ENCODE results near the gene CCR6.

- PRO-cap: no peak
- RAMPAGE, long total RNA: no peak
Observed at GRCh38 chr6:166360869-166361637, 18.7 kb upstream of the SFT2D1 start.

GRCh38 chr6:166418860-166419118 is 36.0 kb upstream of the MPC1 start:
- PRO-cap: no peak
- RAMPAGE, long total RNA: no peak

DNA sequence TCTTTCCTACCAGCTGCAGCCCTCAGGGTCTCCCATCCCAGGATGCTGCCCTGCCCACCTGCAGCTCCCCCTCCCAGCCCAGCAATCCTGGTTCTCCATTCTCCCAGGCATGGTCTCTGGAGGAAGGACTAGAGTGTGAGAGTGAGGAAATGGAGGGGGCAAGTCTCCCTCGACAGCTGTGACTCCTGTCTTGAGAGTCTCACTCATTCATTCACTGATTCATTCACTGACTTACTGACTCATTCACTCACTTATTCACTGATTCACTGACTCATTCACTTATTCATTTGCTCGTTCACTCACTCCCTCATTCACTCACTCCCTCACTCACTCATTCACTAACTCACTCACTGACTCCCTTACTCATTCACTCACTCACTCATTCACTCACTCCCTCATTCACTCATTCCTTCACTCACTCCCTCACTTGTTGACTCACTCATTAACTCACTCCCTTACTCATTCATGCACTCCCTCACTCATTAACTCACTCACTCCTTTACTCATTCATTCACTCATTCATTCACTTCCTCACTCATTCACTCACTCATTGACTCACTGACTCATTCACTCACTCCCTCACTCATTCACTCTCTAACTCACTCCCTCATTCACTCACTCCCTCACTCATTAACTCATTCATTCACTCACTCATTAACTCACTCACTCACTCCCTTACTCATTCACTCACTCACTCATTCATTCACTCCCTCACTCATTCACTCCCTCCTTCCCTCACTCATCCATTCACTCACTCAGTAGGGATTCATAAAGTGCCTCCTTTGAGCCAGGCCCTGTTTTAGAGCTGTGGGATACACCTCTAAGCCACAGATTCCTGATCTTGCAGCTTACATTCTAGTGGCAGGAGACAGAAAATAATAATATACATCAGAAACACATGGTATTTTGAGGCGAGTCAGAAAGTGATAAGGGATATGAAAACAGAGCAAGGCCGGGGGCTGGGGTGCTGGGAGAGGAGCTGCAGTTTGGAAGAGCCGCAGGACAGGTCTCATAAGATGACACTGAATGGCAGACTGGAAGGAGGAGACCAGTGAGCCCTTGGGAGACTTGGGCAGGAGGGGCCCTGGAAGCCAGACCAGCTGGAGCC is 84.1 kb upstream of the MPC1 start:
- PRO-cap: no peak
- RAMPAGE, long total RNA: start-site peak on the minus strand centred at position 762 of the sequence, 595 bp wide, 12 reads

DNA sequence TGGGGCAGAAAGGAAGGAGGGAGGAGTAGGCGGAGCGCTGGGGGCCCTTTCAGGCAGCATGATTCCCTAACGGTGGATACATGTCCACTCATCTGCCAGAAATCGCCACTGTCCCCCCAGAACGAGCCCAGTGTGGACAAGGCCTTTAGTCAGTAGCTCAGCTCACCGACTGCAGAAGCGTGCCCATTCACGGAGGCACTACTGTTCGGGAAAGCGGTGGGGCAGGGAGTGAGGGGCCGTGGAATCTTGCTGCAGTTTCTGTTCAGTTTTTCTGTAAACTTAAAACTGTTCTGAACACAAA is 87.8 kb upstream of the MPC1 start:
- PRO-cap: no peak
- RAMPAGE, long total RNA: no peak

DNA sequence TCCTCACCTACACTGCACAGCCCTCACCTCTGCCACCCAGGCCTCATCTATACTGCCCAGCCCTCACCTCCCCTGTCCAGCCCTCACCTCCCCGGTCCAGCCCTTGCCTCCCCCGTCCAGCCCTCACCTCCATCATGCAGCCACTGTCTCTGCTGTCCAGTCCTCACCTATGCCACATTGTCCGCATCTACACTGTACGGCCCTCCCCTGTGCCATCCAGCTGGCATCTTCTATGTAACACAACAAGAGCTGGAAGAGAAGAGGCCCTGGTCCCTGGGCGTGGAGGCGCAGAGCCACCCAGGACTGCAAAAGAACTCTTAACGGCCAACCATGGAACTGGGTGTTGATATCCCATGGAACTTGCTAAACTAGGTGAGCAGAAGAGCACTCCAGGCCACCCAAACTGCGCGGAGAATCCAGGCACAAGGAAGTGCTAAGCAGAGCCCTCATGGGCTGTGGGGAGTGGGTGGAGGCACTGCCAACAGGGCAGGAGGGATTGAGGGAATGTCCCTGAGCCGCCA is 30.9 kb downstream of the RNASET2 start:
- PRO-cap: no peak
- RAMPAGE, long total RNA: no peak

DNA sequence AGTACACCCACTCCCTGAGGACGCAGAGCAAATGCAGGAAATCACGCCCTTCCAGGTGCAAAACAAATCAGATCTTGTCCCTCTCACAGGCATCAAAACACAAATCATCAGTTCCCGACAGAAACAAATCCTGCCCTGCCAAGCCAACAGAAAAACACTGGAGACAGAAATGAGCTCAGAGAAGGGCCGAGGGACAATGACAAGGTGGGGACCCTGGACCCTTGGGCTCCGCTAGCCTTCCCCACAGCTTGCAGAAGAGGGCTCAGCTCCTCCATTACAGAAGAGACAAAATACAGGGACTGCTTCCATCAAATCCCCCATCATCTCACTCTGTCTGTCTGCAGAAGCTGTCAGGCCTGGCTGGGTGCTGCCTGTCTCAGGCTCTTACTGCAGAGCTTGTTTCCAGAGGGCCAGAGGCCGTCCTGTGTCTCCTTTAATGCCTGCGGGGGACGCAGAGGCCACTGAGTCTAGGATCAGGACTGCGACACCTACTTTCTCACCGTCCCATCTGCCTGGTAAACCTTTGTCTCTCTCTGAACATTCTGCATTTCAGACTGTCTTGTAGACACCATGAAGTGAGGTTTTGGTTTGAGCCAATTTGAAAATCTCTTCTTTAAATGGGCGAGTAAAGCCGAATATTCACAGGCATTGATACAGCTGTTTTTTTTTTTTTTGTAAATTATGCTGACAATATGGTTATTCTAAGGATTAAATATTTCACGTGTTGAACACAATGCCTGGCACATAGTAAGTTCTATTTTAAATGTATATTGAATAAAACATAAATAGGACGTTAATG is 28.4 kb downstream of the RNASET2 start:
- PRO-cap: no peak
- RAMPAGE, long total RNA: no peak

GRCh38 chr6:166929308-166930132 is 26.8 kb downstream of the RNASET2 start:
- PRO-cap: no peak
- RAMPAGE, long total RNA: no peak

DNA sequence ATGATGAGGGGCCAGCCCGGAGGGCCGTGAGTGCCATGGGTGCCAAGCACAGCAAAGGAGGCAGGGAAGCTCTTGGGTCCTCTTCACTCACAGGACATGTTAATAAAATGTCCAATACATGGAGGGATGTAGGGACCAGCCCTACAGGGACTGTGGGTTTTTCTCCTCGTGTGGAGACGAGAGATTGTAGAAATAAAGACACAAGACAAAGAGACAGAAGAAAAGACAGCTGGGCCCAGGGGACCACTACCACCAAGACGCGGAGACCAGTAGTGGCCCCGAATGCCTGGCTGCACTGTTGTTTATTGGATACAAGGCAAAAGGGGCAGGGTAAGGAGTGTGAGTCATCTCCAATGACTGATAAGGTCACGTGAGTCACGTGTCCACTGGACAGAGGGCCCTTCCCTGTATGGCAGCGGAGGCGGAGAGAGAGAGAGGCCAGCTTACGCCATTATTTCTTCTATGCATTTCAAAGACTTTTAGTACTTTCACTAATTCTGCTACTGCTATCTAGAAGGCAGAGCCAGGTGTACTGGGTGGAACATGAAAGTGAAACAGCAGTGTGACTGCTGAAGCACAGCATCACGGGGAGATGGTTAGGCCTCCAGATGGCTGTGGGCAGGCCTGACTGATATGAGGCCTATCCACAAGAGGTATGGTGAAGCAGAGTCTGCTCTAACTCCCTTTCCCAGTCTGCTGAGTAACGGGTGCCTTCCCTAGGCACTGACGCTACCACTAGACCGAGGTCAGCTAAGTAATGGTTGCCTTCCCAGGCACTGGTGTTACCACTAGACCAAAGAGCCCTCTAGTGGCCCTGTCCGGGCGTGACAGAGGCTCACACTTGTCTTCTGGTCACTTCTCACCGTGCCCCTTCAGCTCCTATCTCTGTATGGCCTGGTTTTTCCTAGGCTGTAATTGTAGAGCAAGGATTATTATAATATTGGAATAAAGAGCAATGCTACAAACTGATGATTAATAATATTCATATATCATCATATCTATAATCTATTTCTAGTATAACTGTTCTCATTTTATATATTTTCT is 5.3 kb downstream of the RNASET2 start:
- PRO-cap: no peak
- RAMPAGE, long total RNA: no peak

DNA sequence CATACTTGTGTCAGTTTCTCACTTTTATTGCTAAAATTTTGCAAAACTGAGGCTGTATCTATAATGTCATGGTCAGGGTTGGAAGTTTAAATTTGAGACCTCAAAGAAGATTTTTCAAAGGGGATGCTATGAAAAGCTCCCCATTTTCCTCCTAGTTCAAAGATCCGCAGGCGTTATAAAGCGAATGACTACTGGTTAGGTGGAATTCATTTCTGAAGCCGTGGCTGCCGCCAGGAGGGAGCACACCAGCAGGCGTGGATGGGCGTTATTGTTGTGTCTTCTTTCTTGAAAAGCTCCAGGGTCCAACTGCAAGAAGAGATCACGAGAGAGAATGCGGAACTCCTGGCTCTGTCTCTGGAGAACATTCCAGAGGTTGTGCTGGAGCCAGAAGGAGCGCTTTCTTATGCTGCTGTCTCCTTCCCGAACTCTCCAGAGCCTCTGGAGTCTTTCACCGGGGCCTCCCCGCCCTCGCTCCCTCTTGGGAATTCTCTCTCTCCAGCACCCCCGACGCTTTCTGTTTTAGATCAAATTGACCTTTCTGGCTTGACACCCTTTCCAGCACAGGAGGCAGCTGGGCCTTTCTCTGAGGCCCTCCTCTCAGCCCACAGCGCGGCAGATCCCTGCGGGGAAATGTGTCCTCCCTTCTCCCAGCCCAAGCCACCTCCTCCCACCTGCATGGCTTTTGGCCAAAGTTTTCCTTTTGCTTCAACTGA is 6.9 kb upstream of the CCR6 start:
- PRO-cap: no peak
- RAMPAGE, long total RNA: no peak

GRCh38 chr6:167122847-167123362 is at the start of gene CCR6:
Gene CCR6, plus strand, starts transcription at chr6:167123096.
- PRO-cap: no peak
- RAMPAGE, long total RNA: no peak

GRCh38 chr6:167130783-167131907 is 8.2 kb downstream of the CCR6 start:
- PRO-cap: no peak
- RAMPAGE, long total RNA: no peak

- PRO-cap: no peak
- RAMPAGE, long total RNA: no peak
Observed at GRCh38 chr6:167146248-167146596, 11.6 kb downstream of the GPR31 start.

DNA sequence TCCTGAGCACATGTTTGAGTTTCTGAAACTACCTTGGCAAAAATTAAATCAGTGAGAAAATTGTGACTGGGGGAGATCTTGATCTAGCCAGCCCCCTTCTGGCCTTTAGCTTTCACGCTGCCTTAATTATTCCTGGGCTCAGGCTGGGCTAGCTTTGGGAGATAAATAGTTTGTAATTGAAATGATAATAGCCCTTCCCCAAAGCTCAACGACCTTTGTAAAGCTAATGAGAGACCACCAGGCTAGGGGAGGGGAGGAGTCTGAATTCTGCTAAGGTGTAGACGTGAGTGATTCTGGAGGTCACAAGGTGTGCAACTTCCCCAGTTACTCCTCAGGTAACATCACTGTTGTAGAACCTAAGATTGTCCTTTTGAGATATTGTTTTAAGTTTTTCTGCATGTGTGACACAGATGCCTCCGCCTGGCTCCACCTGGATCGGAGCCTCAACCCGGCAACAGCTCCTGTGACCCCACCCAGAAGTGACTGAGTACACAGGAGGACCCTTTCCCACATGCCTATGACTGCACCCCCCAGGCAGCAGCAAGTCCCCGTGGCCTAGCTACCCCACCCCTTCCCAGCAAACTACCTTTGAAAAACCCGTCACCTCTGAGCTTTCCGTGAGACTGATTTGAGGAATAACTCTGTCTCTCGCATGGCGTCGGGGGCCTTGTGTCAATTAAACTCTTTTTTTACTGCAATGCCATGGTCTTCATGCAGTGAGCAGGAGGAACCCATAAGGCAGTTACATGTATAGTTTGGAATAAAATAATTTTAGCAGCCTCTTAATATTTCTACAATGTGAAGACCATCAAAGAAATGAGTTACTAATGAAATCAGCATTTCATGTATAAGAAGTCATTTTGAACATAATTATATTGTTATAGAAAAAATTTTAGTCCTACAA is 5.9 kb upstream of the GPR31 start:
- PRO-cap: no peak
- RAMPAGE, long total RNA: no peak

GRCh38 chr6:167331689-167332126 is 6.8 kb downstream of the TTLL2 start:
- PRO-cap: no peak
- RAMPAGE, long total RNA: no peak

DNA sequence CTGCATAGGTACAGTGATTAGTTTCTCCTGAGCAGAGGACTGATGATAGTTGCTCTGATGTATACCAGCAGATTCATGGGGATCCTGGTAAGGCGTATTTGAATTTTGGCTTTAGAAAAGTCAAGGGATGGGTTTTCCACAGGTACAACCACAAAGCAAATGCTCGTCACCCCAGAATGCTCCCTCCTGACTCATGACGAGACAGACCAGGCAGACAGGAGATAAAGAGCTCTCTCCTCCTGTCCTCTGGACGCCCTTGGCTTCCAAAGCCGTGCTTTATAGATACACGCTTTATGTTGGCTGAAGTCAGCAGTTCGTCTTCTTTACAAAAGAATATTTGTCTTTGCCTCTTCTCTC is 166.8 kb downstream of the TTLL2 start:
- PRO-cap: no peak
- RAMPAGE, long total RNA: no peak

DNA sequence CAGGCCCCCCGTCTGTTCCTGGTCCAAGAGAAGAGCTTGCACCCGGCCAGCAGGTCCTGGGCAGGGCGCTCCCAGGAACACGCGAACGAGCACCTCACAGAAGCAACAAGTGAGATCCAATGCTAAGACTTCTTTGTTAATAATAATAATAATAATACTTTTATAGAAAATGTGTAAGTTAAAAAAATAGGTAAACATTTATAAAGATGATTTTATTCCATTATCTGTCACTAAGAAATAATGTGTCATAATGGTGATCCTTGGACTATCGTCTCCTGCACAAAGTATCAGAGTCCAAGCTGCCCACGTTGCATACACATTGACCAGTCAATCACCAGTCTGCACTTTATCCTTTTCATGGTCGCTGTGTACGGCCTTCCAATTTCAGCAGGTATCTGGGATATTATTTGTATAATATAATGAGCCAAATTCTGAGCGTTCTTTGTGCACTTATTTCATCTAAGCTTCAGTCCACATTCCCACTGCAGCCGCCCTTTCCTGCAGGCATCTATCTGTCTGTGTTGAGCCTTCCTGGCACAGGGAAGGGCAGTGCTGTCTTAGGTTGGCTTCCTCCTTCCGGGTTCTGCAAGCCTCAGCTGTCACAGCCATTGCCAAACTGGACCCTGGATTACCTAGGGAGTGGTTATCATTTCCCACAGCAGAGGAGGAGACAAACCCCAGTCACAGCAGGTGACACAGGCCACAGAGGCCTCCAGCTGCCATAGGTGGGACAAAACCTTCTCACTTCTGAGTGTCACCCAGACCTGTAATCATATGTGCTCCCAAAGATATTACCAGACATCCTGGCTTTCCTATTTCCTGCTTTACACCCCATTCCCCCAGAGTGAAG is 174.3 kb downstream of the TTLL2 start:
- PRO-cap: no peak
- RAMPAGE, long total RNA: no peak

DNA sequence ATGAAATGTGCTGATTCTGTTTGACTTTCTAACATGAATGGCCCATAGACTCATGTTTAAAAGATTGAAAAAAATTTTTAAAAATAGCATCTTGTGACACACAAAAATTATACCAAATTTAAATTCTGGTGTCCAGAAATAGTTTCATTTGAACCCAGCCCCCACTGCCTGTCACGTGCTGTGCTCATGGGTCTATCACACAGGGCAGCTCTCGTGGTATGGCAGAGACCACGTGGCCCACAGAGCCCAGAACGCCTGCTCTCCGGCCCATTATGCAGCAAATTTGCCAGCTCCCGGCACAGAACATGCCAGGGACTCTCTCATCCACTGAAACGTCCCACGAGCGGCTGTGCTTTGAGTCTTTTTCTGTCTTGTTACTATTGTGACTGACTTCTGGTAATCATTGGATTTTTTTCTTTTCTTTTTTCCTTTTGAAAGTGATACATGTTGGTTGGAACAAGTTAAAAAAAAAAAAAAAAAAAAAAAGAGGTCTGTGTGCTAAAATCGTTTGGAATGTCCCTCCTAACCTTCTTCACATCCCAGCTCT is 224.4 kb downstream of the TTLL2 start:
- PRO-cap: no peak
- RAMPAGE, long total RNA: no peak

DNA sequence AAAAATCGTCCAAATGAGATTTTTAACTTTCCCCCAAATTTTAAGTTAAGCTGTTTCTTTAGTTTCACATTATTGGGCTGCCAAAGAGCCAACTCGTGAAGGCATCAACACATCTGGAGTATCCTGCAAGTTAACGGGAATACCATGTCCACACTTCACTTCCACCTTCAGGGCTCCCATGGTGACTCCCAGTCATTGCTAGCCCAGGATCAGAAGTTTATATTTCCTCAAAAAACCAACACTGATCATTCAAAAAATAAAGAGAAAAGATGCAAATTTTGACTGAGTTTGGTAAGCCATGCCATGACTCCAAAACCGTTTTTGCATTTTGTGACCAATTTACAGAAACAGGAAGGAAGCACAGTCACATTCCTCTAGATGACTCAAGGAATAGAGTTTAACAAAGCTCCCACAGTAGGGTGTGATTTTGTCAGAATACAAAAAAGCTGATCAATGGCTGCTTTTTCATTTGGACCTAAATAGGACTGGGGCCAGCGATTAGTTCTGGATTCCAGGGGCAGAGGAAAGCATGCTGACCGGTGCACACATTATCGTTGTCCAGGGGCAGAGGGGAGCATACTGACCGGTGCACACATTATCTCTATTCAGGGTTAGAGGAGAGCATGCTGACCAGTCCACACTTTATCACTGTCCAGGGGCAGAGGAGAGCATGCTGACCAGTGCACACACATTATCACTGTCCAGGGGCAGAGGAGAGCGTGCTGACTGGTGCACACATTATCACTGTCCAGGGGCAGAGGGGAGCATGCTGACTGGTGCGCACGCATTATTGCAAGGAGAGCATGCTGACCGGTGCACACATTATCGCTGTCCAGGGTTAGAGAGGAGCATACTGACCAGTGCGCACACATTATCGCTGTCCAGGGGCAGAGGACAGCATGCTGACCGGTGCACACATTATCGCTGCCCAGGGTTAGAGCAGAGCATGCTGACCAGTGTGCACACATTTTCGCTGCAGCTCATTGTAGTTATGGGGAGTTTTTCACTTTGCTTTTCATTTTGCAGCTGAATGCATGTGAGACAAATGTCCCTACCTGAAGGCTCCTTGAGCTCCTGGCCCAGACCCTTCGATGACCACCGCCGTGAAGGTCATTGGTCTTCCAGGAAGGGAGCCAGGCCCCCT is 179.2 kb upstream of the AFDN start:
- PRO-cap: no peak
- RAMPAGE, long total RNA: no peak

DNA sequence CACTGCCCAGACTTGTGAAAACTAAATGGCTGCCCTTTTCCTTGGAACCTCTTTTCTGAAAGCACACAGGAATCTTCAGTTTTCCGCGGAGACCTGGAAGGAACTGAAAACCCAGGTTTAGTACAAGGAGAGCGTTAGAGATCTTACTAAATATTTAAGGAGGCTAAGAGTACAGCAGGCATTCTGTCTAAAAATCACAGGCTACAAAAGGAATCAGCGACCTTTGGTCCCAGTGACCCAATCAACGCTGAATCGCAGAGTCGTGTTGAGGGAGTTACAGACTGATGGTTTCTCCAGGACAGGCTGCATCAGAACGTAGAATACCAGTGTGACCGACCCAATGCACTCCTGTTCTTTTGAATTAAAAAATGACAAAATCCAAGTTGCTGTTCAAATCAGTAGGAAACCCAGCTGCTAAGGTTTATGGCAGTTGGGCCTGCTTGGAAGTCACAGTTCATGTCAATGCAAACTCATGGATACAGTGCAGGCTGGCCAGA is 155.9 kb upstream of the AFDN start:
- PRO-cap: no peak
- RAMPAGE, long total RNA: no peak

DNA sequence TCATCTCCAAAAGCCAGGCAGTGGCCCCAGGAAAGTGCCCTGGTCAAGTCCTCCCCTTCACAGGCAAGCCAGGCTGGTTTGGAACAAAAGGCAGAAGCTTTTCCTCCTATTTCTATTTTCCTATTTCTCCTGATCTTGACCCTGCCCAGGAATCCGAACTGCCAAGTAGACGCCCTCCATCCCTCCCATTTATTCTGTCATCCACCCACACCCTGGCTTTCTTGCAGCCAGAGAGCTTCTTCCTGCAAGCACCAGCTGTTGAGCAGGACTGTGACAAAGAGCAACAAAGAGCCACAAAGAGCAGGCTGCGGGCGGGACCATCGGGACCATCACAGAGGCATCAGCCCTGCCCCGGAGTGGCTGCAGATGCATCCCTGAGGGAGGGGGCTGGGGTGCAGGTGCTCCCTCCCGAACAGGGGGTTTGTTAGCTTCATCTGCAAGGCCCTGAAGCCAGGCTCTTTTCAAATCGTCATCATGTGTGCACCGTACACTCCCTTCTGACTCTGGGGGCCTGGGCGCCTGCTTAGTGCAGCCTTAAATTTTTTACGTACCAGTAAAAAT is 149.6 kb upstream of the AFDN start:
- PRO-cap: no peak
- RAMPAGE, long total RNA: no peak

Data from vagina (tissue), 1 donor.